Anterior vena cava (tissue), 1 donor: ENCODE data around the genes GP1BB and TRMT2A.

DNA sequence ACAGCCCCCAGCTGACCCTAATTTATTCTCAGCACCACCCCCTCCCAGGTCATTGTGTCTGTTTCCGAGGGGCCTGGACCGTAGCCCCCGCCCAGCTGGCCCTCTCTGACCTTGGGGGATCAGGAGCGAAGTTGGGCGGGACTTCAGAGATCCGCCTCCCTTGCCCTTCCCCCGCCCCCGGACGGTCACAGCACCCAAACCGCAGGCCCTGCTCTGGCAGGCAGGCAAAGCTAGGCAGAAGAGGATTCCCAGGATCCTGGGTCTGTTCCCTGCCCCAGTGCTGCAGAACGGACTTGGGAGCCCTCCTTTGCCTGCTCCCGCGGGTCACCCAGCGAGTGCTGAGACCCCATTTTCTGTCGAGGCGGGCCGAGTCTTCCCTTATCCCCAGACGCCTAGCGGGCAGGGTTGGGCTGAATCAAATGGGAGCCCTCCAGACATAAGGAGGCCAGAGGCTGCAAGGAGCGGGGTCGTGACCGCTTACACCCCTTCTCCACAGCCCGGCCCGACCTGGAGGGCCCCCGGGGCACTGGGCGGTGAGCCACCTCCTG is 690 bp upstream of the GP1BB start:
- PRO-cap = no peak

GRCh38 chr22:19723123-19723725 is at the start of gene GP1BB:
TSS of gene GP1BB (plus strand) at chr22:19723539.
- PRO-cap = no peak

- PRO-cap = no peak
Observed at GRCh38 chr22:19725375-19725971, 2.1 kb downstream of the GP1BB start.

DNA sequence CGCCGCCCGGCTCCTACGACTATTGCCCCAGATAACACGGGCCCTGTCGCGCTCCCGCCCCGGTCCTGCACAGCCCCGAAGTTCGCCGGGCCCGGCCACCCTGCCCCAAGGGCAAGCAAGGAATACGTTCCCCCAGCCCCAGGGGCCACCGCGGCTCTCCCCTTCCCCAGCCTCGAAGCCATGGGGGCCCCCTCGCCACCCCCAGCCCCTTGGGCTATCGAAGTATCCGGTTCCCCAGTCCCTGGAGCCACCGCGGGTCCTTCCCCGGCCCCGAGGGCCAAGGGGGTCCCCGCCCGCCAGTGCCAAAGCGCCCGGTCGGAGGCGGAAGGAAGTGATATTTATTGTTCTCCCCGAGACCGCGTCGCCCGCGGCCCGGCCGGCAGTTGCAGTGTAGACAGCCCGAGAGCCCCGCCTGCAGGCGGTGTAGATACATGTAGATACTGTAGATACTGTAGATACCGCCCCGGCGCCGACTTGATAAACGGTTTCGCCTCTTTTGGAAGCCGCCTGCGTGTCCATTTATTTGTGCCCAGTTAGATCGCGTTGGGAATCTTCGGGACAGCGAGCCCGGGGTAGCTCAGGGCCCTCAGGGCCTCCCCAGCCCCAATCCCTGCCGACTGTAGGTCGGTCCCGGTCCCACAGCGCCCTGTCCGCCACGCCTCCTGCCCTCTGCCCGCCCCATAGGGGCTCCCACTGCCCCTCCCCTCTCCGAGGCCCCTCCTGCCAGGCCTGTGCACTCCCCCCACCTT is 6.4 kb downstream of the TBX1 start:
- PRO-cap = unidirectional peak, minus-strand start at position 313 of the sequence; unidirectional peak, minus-strand start at position 612 of the sequence; unidirectional peak, minus-strand start at position 648 of the sequence

DNA sequence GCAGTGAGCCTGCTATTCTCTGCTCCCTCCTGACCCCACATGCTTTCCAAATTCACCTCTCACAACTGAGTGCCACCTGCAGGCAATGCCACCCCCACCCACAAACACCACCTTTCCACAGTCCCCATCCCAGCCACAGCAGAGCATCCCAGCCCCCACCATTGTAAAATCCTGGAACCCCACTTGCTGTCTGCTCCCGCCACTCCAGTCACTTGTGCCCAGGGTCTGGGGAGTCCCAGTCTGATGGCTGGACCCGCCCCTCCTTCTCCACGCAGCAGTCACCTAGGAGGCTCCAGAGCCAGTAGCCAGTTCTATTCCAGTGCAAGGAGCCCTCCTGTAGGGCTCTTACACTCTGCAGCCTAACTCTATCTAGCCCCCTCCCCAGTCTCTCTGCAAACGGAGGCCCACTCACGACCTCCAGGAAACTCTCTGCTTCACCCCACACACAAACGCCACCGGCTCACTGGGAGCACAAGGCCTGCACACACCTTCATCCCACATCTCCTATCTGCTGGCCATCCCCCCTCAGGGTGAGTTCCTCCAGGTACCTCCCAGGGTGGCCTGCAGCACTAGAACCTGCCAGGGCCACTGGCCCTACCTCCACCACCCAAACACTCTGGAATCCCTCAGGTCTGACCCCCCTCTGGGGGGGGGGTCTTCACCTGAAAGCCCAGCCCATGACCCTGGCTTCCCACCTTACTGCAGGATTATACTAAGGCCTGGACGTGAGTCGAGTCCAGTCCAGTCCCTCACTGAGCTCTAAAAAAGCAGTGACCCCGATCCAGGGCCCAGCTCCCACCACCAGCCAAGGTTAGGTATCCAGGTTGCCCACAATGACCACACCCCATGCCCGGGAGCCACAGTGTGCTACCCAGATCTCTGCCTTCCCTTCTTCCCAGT is 1.4 kb downstream of the GNB1L start:
- PRO-cap = no peak

DNA sequence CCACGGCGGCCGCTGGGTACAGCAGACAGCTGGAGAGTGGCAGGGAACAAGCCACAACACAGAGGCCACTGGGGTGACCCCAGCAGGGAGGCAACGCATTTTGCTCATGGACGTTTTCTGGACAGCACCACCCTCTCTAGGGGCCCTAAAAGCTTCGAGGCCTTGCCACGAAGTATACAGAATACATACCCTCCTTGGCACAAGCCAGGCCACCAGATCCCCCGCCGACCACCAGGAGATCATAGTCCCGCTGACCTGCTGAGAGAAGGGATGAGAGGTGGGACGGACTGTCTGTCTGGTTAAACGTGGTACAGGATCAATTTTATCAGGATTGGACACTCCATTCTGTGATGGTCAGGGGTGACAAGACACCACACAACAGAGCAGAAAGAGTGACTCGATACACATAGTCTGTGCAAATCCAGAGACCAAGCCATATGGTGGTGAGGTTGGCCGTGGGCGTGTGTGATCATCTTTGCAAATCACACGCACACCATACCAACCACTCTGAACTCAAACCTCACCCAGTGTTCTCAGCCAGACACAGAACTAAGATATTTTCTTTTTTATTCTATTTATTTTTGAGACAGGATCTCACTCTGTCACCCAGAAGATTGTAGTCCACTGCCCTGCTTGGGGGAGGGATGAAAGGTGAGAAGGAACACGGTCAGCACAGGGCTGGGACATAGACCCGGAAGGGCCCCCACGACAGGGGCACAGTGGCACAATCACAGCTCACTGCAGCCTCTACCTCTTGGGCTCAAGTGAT is 10.5 kb upstream of the COMT start:
- PRO-cap = no peak

GRCh38 chr22:19991207-19991567 is 25.4 kb downstream of the ARVCF start:
- PRO-cap = unidirectional peak, minus-strand start at chr22:19991502

- PRO-cap = no peak
Observed at GRCh38 chr22:20017107-20017404, 433 bp upstream of the ARVCF start.

DNA sequence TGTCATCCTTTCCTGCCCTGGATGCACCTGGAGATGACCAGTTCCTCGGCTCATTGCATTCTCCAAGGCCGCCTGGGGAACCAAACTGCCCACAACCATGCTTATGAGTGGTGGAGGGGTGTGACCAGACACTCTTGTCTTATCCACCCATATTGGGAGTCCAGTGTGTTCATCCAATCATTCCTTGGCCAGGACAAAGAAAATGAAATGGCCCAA is 1.2 kb upstream of the ARVCF start:
- PRO-cap = no peak

- PRO-cap = no peak
Observed at GRCh38 chr22:20023948-20024907, 3.3 kb downstream of the TANGO2 start.

DNA sequence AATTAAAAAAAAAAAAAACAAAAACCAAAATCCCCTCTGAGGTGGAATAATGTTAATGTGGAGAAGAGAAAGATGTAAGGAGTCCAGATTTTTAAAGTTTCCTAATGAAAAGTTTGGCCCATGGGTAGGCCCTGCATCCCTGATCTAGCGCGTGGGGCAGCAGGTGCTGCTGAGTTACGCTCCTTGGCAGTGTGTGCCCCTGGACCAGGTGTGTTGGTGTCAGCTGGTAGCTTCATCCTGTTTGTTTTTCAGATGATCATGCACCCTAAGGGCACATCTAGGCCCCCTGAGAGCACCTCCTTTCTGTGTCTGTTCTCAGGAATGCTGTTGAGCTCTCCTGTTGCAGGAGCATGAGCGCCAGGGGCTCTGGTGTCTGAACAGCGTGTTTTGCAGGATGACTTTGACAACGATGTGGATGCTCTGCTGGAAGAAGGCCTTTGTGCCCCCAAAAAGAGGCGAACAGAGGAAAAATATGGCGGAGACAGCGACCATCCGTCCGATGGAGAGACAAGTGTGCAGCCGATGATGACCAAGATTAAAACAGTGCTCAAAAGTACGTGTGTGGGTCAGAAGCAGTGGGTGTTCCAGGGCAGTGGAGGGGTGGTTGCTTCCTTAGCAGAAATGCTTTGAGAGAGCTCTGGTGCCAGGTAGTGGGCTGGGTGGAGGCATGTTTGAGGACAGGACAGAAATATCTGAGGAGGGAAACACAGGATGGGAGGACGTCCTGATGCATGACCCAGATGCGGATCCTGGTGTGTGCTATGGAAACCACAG is 6.9 kb downstream of the DGCR8 start:
- PRO-cap = no peak

GRCh38 chr22:20116690-20117861 is at the start of gene TRMT2A:
TSS of gene TRMT2A (minus strand) at chr22:20117226.
- PRO-cap = unidirectional peak, minus-strand start at chr22:20116968; bidirectional peak, plus-strand start at chr22:20117557, minus-strand start at chr22:20117239

- PRO-cap = no peak
Observed at GRCh38 chr22:20137487-20138404, 6.1 kb downstream of the ZDHHC8 start.

GRCh38 chr22:20203315-20204616 is 52.9 kb upstream of the CCDC188 start:
- PRO-cap = no peak

GRCh38 chr22:20246802-20247484 is 21.2 kb downstream of the RTN4R start:
- PRO-cap = no peak

DNA sequence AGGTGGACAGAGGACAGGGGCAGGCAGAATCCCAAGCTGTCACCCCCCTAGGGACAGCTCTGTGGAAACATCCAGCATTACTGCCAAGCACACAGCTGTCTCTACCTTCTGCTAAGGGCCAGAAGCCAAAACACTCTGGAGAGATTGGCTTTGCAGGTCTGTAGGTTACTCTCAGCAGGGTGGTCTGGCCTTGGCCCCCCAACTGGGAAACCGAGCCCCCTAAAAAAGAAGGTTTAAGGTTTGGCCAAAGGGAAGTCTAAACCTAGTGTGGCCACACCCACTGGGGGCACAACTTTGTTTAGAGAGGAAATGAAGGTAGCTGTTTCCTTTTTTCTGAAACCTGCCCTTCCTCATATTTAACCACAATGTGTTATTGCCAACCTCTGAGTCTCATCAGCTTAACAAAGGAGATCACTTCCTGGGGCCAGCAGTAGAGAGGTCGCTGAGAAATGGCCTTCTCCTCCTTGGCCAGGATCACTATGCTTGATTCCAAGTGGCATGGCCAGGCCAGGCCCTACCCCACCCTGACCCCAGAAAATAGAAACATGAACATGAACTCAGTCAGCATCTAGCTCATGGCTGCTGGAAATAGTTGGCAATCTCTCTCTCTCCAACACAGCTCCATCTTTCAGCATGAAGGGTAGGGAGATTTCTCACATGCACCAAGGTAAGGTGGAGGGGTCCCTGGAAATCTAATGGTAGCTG is 25.9 kb upstream of the SCARF2 start:
- PRO-cap = no peak

DNA sequence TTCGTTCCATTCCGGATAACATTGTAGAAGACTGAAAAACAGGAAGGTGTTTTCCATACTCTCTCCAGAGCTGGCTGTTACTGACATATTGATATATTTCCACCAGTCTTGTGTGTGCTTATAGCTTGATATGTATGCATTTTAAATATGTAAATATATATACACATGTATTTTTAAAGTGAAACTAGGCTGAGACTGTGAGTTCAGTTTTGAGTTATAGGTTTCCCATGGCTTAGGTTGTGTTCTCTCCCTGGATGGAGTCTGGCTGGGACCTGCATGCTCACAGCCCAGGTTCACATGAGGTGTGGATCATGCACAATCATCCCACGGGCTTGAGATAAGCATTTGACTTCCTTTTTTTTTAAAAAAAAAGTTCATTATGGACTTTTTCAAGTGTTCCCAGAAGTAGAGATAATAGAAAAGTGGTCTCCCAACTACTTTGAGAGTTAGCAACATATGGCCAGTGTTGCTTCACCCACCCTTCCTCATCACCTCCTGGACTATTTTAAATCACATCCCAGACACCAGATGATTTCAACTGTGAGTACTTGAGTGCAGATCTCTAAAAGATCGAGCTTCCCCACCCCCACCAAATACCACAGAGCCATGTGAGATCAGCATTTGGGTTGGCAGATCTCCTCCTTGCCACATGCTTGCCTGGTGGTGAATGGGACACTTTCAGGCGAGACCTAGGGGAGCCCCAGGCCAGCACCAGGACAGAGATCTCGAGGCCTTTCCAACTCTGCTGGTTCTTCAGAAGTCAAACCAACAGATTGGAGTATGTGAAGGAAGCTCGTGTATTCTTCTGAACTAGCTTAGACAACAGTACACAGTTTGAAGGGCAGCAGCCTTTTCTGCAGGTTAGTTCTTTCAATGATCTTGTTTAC is 15.8 kb downstream of the MED15 start:
- PRO-cap = no peak

DNA sequence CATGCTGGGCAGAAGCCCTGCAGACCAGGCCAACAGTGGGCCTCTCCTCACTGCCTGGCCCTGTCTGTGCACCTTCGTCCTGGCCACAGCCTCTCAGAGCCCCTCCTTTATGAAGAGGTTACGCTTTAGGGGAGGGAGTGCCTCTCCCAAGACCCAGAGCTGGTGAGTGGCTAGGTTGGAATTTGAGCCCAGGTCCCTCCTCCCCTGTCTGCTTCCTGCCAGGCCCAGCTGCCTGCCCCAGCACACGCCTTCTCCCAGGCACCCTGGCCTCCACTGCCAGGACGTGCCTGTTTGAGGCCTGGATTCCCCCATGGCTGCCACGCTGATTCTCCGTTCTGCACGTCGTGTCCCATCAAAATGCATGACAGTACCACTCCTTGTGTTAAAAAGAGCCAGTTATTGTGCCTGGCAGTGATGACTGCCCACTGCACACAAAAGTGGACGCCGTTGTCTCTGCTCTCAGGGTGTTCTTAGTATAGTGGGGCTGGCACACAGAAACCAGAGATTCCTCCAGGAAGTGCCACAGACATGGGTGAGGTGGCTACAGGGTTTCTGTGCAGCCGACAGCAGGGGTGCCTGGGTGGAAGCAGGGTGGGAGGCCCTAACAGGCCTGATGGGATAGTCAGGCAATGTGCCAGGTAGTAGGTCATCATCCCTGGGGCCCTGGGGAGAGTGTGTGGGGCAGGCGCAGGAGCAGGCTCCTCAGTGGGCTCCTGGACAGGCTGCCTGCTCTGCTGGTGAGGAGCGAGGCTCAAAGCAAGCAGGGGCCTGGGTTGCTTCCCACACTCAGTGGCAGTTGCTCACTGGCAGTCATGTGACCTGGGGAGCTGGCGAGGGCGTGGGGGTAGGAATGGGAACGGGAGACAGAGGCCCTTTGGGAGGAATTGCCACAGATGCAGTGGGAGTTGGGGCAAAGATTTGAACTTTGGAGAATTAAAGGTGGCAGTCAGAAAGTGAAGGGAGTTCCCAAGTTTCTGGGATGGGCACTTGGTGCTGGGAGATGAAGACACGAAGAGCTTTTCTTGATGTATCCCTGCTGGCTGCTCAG is 24.2 kb downstream of the MED15 start:
- PRO-cap = bidirectional peak, plus-strand start at position 290 of the sequence, minus-strand start at position 95 of the sequence

GRCh38 chr22:20549187-20550271 is 42.1 kb downstream of the MED15 start:
- PRO-cap = no peak

DNA sequence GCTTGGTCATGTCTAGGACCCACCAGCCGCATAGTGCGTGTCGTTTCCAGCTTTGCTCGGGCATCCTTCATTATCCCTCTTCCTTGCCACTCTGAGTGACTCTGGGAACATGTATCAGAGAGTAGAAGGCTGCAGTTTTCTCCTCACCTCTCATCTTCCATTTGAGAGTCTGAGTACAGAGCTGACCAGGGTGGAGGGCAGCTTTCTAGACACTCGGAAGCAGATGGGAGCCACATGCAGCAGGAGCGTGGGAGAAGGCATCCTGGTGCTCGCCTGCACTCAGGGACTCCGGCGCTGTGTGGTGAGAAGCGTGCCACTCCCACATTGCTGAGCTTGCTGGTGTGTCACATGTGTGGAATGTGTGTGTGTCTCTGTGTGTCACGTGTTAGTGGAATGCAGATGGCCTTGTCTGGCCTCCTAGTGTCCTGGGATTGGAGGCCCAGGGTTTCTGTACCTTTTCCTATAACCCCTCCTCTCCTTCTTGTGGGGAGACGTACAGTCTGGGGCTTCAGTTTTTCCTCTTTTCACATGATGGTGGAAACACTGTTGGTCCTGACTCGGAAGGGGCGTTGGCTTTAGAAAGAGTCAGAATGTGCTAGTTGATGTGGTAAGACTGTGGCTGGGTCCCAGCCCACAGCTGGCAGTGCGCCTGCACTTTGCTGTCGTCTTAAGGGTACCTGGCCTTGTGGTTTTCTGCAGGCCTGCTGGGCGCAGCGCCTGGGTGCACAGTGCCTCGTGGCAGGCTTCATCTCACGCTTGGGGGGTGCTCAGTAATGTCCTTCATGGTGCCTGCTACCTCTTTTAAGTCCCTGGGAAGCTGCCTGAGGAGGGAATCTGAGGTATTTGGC is 61.6 kb downstream of the MED15 start:
- PRO-cap = no peak